Placental pericyte (primary cell): ENCODE results near the genes ZNF428, ZNF45, ZNF221, ZNF284 and ZNF180.

DNA sequence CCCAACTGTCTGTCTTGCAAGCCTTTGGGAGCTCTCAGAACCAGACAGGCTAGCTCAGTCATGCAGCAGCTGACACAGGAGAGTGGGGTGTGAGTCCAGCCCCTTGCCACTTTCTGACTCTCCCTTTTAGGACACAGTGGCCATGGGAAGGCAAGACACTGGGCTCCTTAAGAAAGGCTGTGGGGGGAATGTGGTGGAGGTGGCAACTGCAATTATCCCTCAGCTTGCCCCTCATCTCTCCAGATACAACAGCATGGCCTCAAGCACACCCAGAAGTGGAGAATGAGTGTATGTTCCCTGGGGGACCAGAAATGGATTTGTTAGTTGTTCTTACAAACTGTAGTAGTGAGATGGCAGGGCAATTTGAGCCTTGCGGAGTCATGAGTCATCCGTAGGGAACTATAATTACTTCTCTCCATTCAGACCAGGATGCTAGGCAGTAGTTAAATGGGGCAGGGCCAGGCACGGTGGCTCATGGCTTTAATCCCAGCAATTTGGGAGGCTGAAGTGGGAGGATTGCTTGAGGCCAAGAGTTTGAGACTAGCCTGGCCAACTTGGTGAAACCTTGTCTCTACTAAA lies 25.5 kb upstream of the CXCL17 start:
- CAGE, long polyA plus RNA, result no peak

- CAGE, long polyA plus RNA, result no peak
Observed at GRCh38 chr19:42471562-42472436, 29.1 kb upstream of the CXCL17 start.

DNA sequence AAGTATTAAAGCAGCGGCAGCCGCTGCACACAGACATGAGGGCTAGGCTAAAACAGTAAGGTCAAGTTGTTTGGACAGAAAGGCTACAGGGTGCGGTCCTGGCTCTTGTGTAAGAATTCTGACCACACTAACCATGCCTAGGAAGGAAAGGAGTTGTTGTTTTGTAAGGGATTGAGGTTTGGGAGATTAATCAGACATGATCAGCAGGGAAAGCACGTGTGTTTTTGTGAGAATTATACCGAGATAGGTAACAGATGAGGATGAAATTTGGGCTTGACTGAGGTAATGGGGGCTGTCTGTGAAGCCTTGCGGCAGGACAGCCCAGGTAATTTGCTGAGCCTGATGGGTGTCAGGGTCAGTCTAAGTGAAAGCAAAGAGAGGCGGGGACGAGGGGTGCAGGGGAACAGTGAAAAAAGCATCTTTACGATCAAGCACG lies 27.9 kb upstream of the CD177 start:
- CAGE, long polyA plus RNA, result no peak

GRCh38 chr19:43502037-43502419 lies 2.5 kb downstream of the PHLDB3 start:
- CAGE, long polyA plus RNA, result no peak

- CAGE, long polyA plus RNA, result no peak
Observed at GRCh38 chr19:43525894-43526559, 974 bp downstream of the ETHE1 start.

DNA sequence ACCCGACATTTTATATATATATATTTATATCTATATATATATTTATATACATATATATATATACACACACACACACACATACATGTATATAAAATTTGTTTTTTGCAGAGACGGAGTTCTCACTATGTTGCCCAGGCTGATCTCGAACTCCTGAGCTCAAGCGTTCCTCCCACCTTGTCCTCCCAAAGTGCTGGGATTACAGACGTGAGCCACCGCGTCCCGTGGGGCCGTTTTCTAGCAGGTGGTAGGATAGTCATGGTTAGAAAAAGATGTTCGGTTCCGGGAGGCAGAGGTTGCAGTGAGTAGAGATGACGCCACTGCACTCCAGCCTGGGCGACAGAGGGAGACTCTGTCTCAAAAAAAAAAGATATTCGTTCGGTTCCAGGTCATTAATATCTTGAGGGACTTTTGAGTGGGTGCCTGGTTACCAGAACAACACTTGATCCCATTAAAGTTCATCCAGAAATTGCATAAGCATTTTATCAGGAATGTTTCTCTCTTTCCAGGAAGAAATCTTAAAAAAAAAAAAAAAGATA lies 771 bp upstream of the ETHE1 start:
- CAGE, long polyA plus RNA, result no peak

GRCh38 chr19:43607412-43608184 lies 4.3 kb upstream of the SRRM5 start:
- CAGE, long polyA plus RNA, result no peak

DNA sequence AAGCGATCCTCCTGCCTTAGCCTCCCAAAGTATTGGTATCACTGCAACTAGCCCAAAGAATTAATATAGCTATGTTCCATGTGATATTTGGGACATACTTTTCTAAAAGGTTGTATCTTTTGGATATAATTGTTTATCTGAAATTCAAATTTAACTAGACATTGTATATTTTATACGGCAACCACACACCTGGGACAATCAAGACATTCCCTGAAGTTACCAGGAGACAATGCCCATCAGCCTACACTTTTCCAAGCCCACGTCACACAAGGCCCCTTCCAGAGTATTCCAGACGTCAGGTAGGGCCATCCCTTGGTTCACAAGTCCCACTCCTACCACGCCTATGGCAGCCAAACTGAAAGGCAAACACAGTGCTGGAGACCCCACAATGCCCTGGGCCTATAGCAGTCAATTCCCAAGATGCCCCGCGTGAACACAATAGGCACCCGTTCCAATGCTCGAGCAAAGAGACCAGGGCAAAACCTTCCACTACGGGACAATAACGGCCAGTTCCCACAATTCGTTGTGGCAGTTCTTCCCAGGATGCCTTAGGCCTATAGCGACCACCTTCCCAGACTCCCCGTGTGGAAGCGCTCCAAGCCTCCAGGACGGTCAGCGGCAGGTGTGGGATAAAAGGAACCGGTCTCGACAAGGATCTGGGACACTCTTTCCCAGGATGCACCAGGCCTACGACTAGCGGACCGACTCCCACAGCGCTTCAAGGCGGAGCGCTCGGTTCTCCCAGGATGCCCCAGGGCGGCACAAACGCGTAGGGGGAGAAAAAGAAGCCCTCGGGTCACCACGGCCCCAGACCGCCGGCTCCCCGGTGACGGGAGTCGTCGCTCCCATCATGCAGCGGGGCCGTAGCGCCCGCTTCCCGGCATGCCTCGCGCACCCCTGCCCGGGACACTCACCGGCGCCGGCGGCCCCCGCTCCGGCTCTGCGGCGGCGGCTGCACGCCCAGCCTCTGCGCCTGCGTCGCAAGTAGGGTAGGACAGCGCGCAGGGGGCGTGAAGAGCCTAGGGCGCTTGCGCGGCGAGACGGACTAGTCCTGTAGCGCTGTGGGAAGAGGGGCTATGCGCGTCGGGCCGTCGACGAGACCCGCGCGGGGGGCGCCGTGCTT lies at the start of gene ZNF428:
Gene ZNF428 (minus strand): TSS at position 986 of the 1,123 bp plus-strand sequence.
- CAGE, long polyA plus RNA, result no peak

GRCh38 chr19:43623794-43624442 lies 4.5 kb upstream of the ZNF428 start:
- CAGE, long polyA plus RNA, result no peak

- CAGE, long polyA plus RNA, result no peak
Observed at GRCh38 chr19:43754136-43754821, 483 bp downstream of the SMG9 start.

GRCh38 chr19:43777132-43778128 lies 3.3 kb downstream of the KCNN4 start:
- CAGE, long polyA plus RNA, result no peak

- CAGE, long polyA plus RNA, result no peak
Observed at GRCh38 chr19:43934787-43935708, at the start of gene ZNF45. ZNF45 (minus strand) TSS chr19:43935282.

GRCh38 chr19:43950768-43951578 lies at the start of gene ZNF221:
ZNF221 (plus strand) TSS chr19:43951228.
- CAGE, long polyA plus RNA, result no peak

DNA sequence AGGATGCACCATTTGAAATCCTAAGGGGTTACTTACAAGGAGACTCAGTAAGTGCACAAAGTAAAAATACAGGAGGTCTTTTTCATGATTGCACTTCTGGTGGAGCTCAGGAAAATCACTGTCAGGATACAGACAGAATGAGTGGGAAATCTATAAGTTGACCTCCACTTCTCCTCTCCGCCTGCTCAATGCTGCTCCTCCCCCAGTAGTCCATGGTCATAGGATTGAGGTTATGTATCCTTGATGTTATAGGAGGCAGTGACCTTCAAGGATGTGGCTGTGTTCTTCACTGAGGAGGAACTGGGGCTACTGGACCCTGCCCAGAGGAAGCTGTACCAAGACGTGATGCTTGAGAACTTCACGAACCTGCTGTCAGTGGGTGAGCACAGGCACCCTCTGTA lies 5.8 kb downstream of the ZNF230 start:
- CAGE, long polyA plus RNA, result no peak

GRCh38 chr19:44031977-44032675 lies 6.9 kb downstream of the ZNF222 start:
- CAGE, long polyA plus RNA, result no peak

GRCh38 chr19:44071879-44072496 lies at the start of gene ZNF284:
ZNF284 (plus strand) TSS chr19:44072159.
- CAGE, long polyA plus RNA, result no peak

GRCh38 chr19:44085969-44087046 lies 7.9 kb upstream of the ZNF224 start:
- CAGE, long polyA plus RNA, result no peak

GRCh38 chr19:44157224-44157999 lies 7.5 kb upstream of the ZNF226 start:
- CAGE, long polyA plus RNA, result no peak

GRCh38 chr19:44499853-44501044 lies at the start of gene ZNF180:
ZNF180 (minus strand) TSS chr19:44500522.
- CAGE, long polyA plus RNA, result no peak

- CAGE, long polyA plus RNA, result no peak
Observed at GRCh38 chr19:44587626-44588329, 25.6 kb upstream of the IGSF23 start.